IMR-90 (cell line): ENCODE results near the gene RFC3.

GRCh38 chr13:32780429-32780693 is 194.1 kb downstream of the PDS5B start:
- RRBS = no CpG with 5 or more reads among the region's 3 CpGs
CAGE:
- cytosol, long polyA plus RNA = no peak
- long polyA plus RNA = no peak
- nucleus, long polyA plus RNA = no peak

- RRBS = no CpG with 5 or more reads among the region's 1 CpG
CAGE:
- cytosol, long polyA plus RNA = no peak
- long polyA plus RNA = no peak
- nucleus, long polyA plus RNA = no peak
Measured at GRCh38 chr13:33175044-33175386, 110.5 kb downstream of the STARD13 start.

GRCh38 chr13:33186741-33187261 is 98.8 kb downstream of the STARD13 start:
- RRBS = no CpG with 5 or more reads among the region's 8 CpGs
CAGE:
- cytosol, long polyA plus RNA = no peak
- long polyA plus RNA = no peak
- nucleus, long polyA plus RNA = no peak

GRCh38 chr13:33208194-33208566 is 77.4 kb downstream of the STARD13 start:
- RRBS = no CpG with 5 or more reads among the region's 3 CpGs
CAGE:
- cytosol, long polyA plus RNA = no peak
- long polyA plus RNA = no peak
- nucleus, long polyA plus RNA = no peak

- RRBS = no CpG with 5 or more reads among the region's 6 CpGs
CAGE:
- cytosol, long polyA plus RNA = no peak
- long polyA plus RNA = no peak
- nucleus, long polyA plus RNA = start-site peak on the minus strand at chr13:33230424-33230463, 60 and 62 reads in 2 replicates
Measured at GRCh38 chr13:33230274-33231087, 55.1 kb downstream of the STARD13 start.

DNA sequence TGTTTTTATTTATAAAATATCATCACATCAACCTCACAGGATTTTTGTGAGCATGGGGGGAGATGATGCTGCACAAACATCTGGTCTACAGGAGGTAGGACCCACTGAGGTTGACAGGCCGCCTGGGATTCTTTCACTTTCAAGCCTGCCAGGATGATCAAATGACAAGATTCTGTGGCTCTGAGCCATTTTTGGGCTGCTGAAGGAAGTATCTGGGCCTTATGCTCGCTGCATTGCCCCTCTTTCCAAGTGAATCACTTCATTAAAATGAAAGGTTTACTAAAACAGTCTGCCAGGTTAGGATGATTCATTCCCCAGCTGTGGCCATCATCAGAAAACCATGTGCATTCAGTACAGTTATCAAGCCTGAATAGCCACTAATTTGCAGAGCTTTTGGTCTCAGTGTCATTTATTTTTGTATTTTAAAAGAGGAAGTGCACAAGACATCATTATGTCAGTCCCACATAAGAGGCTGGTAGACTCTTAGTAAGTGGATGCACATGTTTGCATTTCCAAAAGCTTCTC is 34.4 kb downstream of the STARD13 start:
- RRBS = no CpG with 5 or more reads among the region's 2 CpGs
CAGE:
- cytosol, long polyA plus RNA = no peak
- long polyA plus RNA = no peak
- nucleus, long polyA plus RNA = no peak

DNA sequence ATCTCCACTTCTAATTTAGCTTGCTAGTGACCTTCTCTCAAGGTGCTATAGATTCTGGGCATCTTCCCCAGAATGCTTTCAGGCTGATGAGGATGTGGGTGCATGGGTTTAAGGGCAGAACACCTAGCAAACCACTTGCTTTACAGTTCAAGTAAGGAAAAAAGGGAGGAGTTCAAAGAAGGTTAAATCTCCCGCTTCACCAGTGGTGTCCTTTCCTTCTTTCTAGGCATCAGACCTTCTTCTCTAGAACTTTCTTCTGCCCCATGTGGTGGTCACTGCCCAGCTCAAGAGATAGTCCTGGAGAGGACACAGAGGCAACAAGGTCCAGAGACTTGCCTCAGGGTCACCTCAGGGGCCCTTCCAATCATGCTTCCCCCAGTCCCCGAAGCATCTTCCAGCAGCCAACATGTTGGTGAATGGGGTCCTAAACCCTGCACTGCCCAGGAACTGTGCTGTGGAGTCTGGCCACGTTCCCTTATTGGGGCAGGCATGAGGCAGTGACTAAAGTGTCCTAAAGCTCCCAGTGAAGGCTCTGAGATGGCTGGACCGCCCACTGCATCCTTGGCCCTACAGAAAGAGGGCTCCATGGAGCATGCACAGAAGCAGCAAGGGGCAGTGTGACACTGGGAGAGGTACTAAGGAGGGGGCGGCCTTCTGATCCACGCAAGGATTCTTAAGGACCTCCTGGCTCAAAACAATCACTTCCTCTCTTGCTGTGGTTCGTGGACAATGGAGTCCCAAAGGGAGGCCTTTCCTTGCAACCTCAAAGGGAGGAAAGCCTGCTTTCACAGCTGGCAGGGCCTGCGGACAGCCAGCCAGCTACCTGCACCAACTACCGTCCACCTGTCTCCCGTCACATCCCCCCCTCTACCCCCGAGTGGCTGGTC is 63.6 kb upstream of the STARD13 start:
- RRBS = no CpG with 5 or more reads among the region's 11 CpGs
CAGE:
- cytosol, long polyA plus RNA = no peak
- long polyA plus RNA = no peak
- nucleus, long polyA plus RNA = no peak

GRCh38 chr13:33541875-33543118 is 256.7 kb upstream of the STARD13 start:
- RRBS = no CpG with 5 or more reads among the region's 79 CpGs
CAGE:
- cytosol, long polyA plus RNA = no peak
- long polyA plus RNA = no peak
- nucleus, long polyA plus RNA = no peak

DNA sequence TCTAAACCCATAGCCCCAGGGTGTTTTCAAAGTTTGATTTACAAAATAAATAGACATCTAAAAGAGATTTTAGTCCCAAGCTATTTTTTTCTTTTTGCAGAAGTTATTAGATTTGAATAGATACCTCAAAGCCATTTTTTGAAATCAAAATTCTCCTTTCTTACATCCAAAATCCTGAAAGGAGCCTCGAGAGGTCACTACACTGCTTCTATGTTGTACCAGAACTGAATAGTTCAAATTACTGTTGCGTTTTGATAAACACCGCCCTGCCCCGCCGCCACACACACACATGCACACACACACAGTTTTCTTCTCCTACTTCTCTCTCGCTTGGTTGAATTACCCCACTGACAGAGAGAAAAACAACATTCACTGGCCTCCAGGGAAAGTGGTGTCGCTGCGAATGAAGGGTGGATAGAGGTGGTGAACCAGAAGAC is 183.5 kb upstream of the RFC3 start:
- RRBS = no CpG with 5 or more reads among the region's 8 CpGs
CAGE:
- cytosol, long polyA plus RNA = no peak
- long polyA plus RNA = no peak
- nucleus, long polyA plus RNA = no peak

- RRBS = no CpG with 5 or more reads among the region's 5 CpGs
CAGE:
- cytosol, long polyA plus RNA = no peak
- long polyA plus RNA = no peak
- nucleus, long polyA plus RNA = no peak
Measured at GRCh38 chr13:33723248-33724181, 94.4 kb upstream of the RFC3 start.

DNA sequence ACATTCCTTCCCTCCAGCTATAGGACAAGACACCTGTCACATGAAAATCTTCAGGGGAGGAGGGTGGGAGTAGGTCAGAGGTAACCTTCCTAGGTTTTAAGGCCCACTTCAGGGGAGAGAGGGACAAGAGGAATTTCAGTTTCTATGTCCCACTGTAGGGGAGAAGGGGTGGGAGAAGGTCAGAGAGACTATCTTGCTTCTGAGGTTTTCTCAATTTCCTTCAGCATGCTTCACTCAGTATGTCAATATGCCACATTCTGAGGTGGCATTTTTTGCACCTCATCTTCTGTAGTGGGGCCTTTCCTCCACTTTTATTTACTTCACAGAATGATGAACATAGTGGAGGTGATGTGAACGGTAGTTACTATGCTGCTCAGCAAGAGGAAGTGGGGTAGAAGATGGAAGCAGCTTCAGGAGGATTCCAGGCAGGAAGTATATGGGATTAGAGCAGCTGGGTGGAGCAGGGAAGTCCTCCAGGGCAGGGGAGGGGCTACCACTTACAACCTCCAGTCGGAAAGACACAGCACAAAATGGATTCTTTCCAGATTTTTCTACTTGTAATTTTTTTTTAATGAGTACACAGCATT is 73.0 kb upstream of the RFC3 start:
- RRBS = no CpG with 5 or more reads among the region's 2 CpGs
CAGE:
- cytosol, long polyA plus RNA = no peak
- long polyA plus RNA = no peak
- nucleus, long polyA plus RNA = no peak

DNA sequence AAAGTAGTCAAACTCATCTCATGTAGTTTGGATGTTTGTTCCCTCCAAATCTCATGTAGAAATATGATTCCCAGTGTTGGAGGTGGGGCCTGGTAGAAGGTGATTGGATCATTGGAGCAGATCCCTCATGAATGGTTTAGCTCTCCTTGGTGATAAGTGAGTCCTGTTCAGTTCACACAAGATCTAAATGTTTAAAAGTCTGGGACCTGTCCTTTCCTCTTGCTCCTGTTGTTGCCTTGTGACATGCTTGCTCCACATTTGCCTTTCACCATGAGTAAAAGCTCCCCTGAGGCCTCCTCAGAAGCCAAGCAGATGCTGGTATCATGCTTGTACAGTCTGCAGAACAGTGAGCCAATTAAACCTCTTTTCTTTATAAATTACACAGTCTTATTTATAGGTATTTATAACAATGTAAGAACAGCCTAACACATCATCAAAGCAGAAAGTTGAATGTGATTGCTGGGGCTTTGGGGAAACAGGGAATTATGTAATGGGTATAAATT is 24.2 kb upstream of the RFC3 start:
CAGE:
- cytosol, long polyA plus RNA = no peak
- long polyA plus RNA = no peak
- nucleus, long polyA plus RNA = no peak

- RRBS = under 1% methylated on average over 12 of the region's 42 CpGs
CAGE:
- cytosol, long polyA plus RNA = no peak
- long polyA plus RNA = no peak
- nucleus, long polyA plus RNA = no peak
Measured at GRCh38 chr13:33817863-33818436, at the start of gene RFC3. Gene RFC3 (plus strand): TSS chr13:33818149.

DNA sequence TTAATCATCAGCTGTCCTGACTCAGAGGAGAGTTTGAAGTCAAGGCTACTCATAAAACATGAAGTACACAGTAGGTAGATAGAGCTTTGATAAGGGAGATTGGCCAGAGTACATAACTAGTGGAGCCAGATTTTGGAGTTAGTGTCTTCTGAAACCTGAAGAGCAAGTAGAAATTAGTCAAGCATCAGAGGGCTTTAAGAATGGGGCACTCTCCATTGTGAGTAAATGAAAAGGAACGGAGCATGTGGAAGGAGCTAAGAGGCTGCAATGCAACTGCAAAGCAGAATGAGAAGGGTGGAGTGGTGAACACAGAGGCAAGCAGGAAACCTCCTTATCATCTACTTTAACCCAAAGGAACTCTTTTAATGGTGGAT is 334.0 kb downstream of the RFC3 start:
- RRBS = no CpG with 5 or more reads among the region's 1 CpG
CAGE:
- cytosol, long polyA plus RNA = no peak
- long polyA plus RNA = no peak
- nucleus, long polyA plus RNA = no peak

DNA sequence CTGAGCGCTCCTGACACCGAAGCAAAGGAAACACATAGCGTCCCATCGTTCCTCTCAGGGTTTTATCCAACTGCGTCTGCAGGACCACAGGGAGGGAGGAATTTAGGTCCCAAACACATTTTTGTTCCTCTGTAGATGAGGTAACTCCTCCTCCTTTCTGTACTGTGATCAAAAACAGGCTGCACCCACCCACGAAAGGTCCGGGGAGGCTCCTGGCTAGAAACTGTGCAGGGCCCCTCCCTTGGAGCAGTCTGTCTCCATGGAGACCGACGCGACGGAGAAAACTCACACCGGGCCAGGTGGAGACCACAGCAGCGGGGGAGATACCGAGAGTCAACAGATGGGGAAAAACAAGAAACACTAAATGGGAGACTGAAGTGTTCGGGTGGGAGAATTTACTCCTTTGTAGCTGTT is 191.8 kb upstream of the NBEA start:
- RRBS = 6% methylated on average over 6 of the region's 15 CpGs
CAGE:
- cytosol, long polyA plus RNA = no peak
- long polyA plus RNA = no peak
- nucleus, long polyA plus RNA = no peak

DNA sequence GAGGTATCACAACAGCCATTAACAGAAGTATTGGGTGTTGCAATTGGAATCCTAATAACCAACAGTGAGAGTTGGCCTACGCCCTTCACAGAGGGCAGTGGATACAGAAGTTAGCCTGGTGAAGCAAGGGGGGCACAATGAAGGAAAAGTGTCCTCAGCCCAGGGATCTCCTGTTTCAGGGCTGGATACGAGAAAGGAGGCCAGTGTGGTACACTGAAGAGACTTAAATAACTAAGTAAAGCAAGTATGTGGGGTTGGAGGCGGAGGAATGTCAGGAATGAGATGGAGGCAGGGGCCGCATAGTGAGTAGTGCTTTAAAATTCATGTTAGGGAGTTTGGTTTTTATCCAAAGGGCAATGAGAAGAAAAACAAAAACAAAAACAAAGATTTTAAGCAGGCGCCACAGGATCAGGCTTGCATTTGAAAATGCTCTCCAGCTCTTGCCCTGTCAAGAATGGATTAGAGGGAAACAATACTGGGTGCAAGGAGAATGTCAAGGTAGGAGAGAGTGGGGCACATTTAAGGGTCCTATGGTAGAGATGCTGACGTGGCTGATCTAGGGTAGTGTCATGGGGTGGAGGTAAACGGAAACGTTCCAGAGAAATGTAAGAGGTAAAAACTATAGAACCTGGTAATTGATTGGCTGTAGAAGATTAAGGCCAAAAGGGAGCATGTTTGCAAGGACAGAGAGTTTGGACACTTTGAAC is 273.4 kb downstream of the DCLK1 start:
- RRBS = no CpG with 5 or more reads among the region's 8 CpGs
CAGE:
- cytosol, long polyA plus RNA = no peak
- long polyA plus RNA = no peak
- nucleus, long polyA plus RNA = no peak

DNA sequence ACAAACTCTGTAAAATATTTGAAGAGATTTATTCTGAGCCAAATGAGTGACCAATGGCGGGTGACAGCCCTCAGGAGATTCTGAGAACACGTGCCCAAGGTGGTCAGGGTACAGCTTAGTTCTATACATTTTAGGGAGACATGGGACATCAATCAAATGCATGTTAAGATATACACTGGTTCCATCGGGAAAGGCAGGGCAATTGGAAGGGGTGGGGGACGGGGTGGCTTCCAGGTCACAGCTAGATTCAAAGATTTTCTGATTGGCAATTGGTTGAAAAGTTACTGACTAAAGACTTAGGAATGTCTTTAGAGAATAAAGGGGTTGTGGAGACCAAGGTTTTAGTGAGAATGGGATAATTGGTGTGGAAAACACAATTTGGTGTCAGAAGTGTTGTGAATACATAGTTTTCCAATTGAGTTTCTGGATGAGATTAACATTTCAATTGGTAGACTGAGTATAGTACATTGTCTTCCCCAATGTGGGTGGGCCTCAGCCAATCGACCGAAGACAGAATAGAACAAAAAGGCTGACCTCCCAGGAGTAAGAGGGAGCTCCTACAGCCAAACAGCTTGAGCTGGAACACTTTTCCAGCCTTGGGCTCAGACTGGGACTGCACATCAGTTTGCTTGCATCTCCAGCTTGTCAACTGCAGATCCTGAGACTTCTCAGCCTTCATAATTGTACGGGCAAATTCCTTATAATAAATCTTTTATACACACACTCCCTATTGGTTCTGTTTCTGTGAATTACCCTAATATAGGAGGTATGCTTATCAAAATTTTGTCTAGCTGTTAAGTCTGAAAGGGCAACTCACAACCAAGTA is 1.0 kb upstream of the CCDC169 start:
- RRBS = no CpG with 5 or more reads among the region's 7 CpGs
CAGE:
- cytosol, long polyA plus RNA = no peak
- long polyA plus RNA = no peak
- nucleus, long polyA plus RNA = no peak

GRCh38 chr13:36850981-36851956 is 32.2 kb downstream of the RFXAP start:
- RRBS = no CpG with 5 or more reads among the region's 8 CpGs
CAGE:
- cytosol, long polyA plus RNA = no peak
- long polyA plus RNA = no peak
- nucleus, long polyA plus RNA = no peak

GRCh38 chr13:37127705-37128364 is 22.4 kb upstream of the CSNK1A1L start:
- RRBS = no CpG with 5 or more reads among the region's 5 CpGs
CAGE:
- cytosol, long polyA plus RNA = no peak
- long polyA plus RNA = no peak
- nucleus, long polyA plus RNA = no peak

DNA sequence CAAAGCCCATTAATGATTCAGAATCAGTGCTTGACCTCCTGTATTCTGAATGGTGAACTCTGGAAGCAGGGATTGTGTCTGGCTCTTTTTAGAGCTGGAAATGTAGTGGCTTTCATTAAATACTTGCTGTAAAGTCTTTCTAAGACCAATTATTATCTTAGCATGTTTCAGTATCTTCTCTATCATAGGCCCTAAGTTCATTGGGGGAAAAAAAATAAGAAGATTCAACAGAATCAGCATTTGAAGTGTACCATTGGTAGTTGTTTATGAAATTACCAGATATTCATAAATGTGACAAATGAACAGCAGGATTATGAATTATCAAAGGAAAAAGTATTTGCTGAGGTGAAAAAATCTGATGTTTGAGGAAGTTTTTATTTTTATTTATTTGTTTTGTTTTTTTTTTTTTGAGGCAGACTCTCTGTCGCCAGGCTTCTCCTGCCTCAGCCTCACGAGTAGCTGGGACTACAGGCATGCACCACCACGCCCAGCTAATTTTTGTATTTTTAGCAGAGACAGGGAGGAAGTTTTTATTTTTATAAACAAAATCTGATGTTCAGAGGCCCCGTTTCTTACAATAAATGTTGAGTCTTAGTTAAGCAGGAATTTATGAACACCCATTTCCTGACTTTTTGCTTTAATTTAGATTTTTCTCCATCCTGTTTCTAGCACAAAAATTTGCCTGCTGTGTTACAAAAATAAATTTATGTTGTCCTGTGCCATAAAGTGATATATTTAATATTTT is 12.6 kb downstream of the UFM1 start:
- RRBS = no CpG with 5 or more reads among the region's 4 CpGs
CAGE:
- cytosol, long polyA plus RNA = no peak
- long polyA plus RNA = no peak
- nucleus, long polyA plus RNA = no peak